Panc1 (cell line): ENCODE measurements around the gene STK11.

DNA sequence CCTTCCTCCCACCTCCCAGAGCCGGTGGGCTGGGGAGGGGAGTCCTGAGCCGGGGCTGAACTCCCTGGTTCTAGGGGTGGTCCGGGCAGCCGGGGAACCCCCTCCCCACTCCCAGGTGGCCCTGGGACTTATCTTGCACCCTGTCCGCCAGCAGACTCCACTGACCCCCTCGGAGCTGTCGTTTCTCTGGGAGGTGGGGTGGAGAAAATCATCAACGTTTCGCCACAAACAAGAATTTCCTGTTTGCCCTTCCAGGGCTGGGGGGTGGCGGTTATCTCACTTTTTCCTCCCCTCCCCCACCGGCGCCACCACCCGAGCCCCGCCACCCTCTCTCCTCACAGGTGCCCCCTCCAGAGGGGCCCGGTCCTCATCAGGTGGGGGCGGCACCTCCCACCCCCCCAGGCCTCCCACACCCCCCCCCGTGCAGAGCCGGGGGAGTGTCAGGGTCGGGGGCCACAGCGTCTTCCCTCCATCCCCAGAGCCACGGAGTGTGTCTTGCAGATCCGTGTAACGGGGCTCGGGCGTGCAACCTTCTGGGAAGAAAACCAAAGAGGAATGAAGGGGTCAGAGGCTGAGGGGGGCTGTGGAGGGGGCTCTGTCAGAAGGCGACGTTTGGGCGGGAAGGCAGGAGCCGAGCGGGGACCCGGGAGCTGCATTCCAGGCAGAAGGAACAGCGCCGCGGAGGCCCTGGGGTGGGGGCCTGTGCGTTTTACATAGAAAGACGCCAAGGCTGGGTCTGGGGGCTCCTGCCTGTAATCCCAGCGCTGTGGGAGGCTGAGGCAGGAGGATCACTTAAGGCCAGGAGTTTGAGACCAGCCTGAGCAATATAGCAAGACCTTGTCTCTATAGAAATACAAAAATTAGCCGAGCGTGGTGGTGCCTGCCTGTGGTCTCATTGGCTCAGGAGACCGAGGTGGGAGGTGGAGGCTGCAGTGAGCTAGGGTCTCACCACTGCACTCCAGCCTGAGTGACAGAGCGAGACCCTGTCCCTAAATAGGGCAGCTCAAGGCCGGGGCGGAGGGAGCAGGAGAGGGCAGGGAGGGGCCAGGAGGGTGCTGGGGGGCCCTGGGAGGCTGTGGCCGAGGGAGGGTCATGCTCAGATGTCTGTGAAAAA is 27.6 kb downstream of the ARID3A start:
- RRBS, 2 experiments = 30 to 40% methylated on average over 9 of the region's 44 CpGs

DNA sequence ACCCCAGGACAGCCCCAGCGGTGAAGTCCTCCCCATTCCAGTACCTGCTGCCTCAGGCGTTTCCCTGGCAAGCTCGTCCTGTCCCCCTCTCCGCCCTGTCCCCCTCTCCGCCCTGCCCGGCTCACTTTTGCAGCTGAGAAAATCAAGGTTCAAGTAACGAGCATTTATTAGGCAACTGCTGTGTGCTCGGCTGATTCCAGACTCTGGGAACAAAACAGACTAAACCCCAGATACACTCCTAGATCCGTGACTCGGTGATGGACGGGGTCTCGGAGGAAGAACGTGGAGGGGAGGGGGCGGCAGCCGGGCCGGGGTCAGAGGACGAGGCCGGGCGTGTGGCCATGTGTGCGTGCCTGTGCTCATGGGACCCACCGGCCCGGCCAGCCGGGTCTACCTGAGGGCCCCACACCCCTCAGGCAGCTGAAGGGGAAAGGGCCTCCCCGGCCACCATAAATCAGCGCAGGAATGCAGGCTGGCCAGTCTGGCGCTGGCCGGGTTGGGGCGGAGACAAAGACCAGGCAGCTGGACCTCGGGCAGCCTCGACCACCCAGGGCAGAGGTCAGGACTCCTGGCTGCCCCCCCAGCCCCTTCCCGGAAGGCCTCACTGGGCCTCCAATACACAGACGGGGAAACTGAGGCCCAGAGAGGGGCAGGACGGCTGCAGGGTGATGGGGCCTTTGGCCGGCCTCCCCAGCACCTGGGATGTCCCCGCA is 27.8 kb upstream of the WDR18 start:
- RRBS, 2 experiments = 29 to 53% methylated on average over 14 of the region's 35 CpGs

DNA sequence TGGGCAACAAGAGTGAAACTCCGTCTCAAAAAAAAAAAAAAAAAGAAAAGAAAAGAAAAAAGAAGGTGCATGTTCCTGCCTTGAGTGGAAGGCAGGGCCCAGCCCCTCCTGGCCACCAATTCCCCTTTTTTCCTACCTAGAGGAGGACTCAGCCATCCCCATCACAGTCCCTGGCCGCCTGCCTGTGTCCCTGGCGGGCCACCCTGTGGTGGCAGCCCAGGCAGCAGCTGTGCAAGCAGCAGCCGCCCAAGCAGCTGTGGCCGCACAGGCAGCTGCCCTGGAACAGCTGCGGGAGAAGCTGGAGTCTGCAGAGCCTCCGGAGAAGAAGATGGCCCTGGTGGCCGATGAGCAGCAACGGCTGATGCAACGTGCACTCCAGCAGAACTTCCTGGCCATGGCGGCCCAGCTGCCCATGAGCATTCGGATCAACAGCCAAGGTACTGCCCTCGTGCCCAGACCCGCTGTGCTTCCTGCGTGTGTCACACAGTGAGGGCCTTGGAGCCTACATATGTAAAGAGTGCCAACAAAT is 17.6 kb upstream of the WDR18 start:
- RRBS, 2 experiments = no CpG with 5 or more reads among the region's 15 CpGs

DNA sequence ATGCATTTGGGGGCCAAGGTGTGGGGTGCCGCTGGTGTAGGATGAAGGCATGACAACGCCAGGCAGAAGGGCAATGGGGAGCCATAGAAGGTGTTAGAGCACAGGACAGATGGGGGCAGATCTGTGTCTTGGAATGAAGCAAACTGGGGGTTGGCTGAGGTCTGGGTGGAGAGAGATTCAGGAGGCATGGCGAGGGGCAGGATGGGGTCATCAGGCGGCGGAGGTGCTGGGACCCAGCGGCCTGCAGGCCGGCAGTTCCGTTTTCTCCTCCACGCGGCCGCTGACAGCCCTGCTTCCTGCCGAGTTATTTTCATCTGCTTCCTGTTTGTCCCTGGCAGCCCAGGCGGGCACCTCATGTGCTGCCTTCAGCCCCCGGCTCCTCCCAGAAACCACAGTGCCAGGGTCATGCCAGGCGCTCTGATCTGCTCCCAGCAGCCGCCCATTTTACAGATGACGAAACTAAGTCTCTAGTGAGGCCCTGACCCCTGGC is 2.1 kb downstream of the ARHGAP45 start:
- RRBS, 2 experiments = 94% methylated on average over 2 of the region's 17 CpGs; no CpG with 5 or more reads in 1 of the 2 experiments

GRCh38 chr19:1112180-1113267 is 8.7 kb downstream of the GPX4 start:
- RRBS, 2 experiments = 13 to 42% methylated on average over 21 to 28 of the region's 87 CpGs

GRCh38 chr19:1119765-1120385 is 16.1 kb downstream of the GPX4 start:
- RRBS, 2 experiments = 86% methylated on average over 2 of the region's 38 CpGs; no CpG with 5 or more reads in 1 of the 2 experiments

DNA sequence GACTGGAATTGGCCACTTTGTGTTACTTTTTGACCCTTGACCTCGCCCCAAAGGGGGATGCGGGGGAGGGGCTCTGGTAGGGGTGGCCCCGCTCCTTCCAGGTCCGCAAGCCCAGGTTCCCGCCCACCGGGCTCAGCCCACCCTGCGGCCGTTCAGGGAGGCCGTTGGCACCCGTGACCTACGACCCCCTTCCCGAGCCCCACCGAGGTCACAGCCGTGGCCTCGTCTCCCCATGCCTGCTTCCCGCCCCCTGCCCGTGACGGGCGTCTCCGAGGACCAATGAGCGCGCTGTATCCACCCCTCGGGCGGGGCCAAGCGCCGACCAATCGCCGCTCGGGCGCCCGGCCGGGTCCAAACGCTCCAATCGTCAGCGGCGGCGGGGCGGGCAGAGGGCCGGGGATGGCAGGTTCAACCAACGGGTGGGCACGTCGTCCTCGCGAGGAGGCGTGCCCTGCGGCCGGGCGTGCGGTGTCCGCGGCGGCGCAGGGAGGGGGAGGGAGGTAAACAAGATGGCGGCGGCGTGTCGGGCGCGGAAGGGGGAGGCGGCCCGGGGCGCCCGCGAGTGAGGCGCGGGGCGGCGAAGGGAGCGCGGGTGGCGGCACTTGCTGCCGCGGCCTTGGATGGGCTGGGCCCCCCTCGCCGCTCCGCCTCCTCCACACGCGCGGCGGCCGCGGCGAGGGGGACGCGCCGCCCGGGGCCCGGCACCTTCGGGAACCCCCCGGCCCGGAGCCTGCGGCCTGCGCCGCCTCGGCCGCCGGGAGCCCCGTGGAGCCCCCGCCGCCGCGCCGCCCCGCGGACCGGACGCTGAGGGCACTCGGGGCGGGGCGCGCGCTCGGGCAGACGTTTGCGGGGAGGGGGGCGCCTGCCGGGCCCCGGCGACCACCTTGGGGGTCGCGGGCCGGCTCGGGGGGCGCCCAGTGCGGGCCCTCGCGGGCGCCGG is at the start of gene STK11:
Gene STK11 (plus strand): TSS at position 498 of the 940 bp plus-strand sequence.
- RRBS, 2 experiments = 1 to 5% methylated on average over 58 of the region's 129 CpGs

GRCh38 chr19:1246305-1246595 is 2.1 kb upstream of the MIDN start:
- RRBS, 2 experiments = no CpG with 5 or more reads among the region's 10 CpGs

GRCh38 chr19:1252439-1252695 is 4.0 kb downstream of the MIDN start:
- RRBS, 2 experiments = no CpG with 5 or more reads among the region's 9 CpGs

DNA sequence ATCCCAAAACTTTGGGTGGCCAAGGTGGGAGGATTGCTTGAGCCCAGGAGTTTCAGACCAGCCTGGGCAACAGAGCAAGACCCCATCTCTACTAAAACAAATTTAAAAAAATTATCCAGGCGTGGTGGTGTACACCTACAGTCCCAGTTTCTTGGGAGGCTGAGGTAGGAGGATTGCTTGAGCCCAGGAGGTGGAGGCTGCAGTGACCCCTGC is 1.3 kb downstream of the CIRBP start:
- RRBS, 2 experiments = no CpG with 5 or more reads among the region's 1 CpG

DNA sequence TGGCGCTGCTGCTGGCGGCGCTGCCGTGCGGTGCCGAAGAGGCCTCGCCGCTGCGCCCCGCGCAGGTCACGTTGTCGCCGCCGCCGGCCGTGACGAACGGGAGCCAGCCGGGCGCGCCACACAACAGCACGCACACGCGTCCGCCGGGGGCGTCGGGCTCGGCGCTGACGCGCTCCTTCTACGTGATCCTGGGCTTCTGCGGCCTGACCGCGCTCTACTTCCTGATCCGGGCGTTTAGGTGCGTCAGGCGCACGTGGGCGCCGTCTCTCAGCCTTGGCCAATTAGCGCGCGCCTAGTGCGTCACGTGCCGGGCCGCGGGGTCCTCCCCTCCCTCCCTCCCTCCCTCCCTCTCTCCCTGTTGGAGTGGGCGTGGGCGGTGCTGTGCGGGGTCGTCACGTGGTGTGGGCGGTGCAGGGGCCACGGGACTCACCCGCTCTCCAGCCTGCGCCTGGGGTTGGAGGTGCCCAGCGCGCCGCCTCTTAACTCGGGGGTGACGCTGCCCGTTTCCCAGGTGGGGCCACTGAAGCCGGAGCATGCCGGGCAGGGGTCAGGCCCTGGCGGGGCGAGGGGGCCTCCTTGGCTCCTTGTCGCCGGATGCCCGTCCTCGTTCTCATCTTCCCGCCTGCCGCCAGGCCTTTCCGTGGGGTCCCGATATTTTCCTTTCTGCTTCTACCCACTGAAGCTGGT is 406 bp downstream of the FAM174C start:
- RRBS, 2 experiments = under 1 to 3% methylated on average over 28 to 35 of the region's 79 CpGs

GRCh38 chr19:1290860-1291431 is 5.3 kb downstream of the EFNA2 start:
- RRBS, 2 experiments = 72 to 80% methylated on average over 1 to 3 of the region's 20 CpGs

- RRBS, 2 experiments = 87 to 94% methylated on average over 4 to 12 of the region's 36 CpGs
Observed at GRCh38 chr19:1307391-1307753, 21.7 kb downstream of the EFNA2 start.

GRCh38 chr19:1333583-1334094 is 21.1 kb upstream of the PWWP3A start:
- RRBS, 2 experiments = 66 to 72% methylated on average over 5 of the region's 33 CpGs

GRCh38 chr19:1361952-1362476 is 7.3 kb downstream of the PWWP3A start:
- RRBS, 2 experiments = 97 to 98% methylated on average over 8 of the region's 24 CpGs

GRCh38 chr19:1373904-1374807 is 9.6 kb upstream of the NDUFS7 start:
- RRBS, 2 experiments = no CpG with 5 or more reads among the region's 25 CpGs

DNA sequence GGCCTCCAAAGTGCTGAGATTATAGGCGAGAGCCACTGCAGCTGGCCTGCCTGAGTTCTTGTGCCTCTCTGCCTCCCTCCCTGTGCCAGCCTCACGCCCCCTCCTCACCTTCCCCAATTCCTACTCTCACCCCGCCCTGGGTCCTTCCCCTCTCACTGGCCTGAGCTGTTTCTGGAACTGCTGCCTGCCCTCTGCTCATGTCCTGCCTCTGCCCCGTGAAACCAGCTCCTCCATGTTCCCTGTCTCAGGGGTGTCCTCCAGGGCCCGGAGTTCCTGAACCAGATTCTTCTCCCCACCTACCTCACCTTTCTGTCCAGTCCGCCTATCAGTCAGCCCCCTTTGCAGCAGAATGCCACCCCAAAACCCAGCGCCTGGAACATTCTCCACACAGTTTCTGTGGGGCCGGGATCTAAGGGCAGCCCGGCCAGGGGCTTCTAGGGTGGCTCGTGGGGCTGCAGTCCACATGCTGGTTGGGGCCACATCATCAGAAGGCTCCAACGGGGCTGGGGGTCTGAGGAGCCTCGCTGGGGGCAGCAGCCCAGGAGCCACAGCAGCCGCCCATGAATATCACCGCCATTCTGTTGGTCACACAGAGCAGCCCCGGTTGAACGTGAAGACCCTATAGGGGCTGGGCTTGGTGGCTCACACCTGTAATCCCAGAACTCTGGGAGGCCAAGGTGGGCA is 3.1 kb upstream of the NDUFS7 start:
- RRBS, 2 experiments = no CpG with 5 or more reads among the region's 16 CpGs

DNA sequence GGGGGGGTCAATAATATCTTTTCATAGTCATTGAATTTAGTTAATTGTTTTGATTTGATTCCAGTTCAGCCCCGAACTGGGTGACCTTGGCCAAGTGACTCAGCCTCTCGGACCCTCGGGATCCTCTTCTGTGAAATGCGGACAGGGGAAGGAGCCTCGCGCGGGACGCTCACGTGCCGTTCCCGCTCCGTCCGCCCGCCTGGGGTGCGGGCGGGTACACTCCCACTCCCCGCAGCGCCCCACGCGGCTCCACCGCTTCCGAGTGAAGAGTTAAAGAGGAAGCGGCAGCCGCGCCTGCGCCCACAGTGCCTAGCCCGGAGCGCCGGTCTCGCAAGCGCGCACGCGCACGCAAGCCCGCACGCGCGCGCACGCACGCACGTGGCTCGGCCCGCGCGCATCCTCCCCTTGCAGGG is 426 bp upstream of the DAZAP1 start:
- RRBS, 2 experiments = no CpG with 5 or more reads among the region's 47 CpGs

DNA sequence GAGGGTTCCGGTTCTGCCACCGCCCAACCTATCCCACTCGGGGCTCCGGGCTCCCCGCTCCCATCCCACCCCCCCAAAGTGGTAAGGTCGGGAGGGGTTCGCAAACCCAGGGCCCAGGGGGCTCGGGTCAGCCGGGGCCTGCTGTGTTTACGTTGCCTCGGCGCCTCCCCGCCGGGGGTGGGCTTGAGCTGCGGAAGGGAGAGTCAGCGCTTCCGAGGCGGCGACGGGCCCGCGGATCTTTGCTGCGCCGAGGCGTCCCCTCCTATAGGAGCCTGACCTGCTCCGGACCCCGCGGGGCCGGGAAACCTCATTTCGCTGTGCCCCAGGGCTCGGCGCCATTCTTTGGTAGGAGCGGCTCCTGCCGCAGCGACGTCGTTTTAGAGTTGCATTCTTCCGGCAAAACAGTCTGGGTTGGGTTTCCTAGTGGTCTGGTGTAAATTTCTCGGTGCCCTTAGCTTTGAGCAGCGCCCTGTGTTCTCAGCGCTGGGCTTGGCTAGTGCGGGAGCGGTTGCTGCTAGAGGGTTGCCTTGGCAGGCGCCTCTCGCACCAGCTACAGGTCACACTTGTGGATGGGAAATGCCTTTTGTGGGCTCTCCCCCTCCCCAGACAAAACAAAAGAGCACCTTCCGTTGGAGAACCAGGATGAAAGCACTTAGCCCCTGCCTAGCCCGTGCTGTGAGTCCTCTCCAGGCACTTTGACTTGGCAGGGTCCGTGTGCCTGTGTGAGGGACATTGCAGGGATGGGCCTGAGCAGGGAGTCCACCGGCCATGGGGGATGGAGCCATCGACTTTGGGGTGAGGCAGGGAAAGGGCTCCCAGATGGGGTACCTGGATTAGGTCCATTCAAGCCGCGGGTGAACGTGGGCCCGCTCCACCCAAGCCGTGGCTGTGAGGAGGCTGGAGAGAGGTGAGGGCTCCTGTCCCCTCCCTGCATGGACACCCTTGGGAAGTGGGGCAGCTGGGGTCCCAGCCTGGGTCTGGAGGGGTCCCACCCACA is 1.4 kb downstream of the DAZAP1 start:
- RRBS, 2 experiments = under 1 to 6% methylated on average over 19 to 24 of the region's 55 CpGs

GRCh38 chr19:1419447-1419943 is 12.1 kb downstream of the DAZAP1 start:
- RRBS, 2 experiments = 96 to 98% methylated on average over 1 of the region's 29 CpGs